Umbilical cord (tissue), 2 donors: Measurements from ENCODE around the genes POLDIP2, BLTP2 and SEZ6.

DNA sequence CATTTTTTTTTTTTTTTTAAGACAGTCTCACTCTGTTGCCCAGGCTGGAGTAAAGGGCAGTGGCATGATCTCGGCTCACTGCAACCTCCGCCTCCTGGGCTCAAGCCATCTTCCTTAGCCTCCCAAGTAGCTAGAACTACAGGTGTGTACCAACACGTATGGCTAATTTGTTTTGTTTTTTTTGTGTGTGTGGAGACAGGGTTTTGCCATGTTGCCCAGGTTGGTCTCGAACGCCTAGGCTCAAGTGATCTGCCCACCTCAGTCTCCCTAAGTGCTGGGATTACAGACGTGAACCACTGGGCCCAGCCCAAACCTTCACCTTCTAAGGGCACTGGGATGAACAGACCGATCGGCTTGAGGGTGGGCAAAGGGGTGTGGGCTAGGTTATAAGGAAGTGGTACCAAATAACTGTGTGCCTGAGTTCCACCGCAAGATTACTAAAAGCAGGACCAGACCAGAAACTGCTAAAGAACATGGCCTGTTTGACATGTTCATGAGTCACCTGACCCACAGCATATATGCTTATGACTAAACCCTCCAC, 8.0 kb downstream of the TMEM97 start:
- RAMPAGE, long total RNA: no peak

- RAMPAGE, long total RNA: no peak
Observed at GRCh38 chr17:28344947-28346035, 9.7 kb downstream of the TNFAIP1 start.

DNA sequence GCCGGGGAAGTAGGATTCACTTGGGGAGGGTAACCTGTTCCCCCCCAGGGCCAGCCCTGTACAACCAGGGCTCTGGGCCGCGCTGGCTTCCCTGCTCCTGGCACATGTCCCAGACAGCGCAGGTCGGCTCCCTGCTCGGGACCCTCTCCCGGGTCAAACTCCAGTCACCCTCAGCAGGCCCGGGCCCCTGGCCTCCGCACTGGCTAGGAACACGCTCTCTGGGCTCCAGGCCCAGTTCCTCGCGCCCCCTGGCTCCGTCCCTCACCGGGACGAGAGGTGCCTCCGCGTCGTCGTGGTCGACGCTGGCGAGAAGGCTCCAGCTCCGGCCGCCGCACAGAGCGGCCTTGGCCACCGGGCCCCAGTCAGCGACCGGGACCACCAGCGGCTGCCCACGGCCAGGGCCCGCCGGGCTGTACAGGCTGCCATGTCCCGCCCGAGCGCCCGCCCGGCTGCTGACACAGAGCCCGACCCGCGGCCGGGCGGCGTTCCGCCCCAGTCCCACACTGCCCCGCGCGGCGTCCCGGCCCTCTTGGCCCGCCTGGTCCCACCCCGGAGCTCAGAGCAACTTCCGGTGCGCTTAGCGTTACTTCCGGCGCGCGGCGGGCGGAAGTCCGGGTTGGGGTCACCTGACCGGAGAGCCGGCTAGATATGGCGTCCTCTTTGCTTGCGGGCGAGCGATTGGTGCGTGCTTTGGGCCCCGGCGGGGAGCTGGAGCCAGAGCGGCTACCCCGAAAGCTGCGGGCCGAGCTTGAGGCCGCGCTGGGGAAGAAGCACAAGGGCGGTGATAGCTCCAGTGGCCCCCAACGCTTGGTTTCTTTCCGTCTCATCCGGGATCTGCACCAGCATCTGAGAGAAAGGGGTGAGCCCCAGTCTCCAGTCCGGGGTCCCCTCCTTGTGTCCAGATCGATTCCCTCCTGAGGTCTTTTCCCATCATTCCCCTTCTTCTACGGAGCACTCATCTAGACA, at the start of gene POLDIP2:
POLDIP2 (minus strand) TSS at position 505 of the 966 bp plus-strand sequence.
- RAMPAGE, long total RNA: no peak

- RAMPAGE, long total RNA: no peak
Observed at GRCh38 chr17:28396379-28397205, 9.4 kb downstream of the SLC46A1 start.

GRCh38 chr17:28403900-28404279, 2.1 kb downstream of the SLC46A1 start:
- RAMPAGE, long total RNA: no peak

DNA sequence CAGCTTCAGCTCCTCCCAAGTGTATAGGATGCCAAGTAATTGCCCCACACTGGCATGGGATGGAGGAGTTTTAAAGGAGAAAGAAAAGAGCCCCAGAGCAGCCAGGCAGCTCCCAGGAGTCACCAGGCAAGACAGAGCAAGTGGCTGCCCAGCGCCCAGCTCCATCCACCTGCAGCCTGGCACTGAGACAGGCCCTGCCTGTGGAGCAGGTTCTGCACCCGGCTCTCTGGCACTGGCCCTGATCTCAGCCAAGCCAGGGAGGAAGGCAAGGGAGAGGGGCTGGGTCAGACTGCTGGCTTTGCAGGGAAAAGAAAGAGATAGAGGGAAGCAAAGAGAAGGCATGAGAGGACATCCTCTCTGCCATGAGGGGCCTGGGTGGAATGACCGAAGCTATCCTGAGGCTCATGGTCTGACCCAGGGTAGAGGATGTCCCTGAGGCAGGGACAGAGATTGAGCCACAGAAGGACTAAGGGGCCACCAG, 21.8 kb downstream of the FOXN1 start:
- RAMPAGE, long total RNA: no peak

GRCh38 chr17:28532887-28533752, 19.3 kb downstream of the UNC119 start:
- RAMPAGE, long total RNA: no peak

DNA sequence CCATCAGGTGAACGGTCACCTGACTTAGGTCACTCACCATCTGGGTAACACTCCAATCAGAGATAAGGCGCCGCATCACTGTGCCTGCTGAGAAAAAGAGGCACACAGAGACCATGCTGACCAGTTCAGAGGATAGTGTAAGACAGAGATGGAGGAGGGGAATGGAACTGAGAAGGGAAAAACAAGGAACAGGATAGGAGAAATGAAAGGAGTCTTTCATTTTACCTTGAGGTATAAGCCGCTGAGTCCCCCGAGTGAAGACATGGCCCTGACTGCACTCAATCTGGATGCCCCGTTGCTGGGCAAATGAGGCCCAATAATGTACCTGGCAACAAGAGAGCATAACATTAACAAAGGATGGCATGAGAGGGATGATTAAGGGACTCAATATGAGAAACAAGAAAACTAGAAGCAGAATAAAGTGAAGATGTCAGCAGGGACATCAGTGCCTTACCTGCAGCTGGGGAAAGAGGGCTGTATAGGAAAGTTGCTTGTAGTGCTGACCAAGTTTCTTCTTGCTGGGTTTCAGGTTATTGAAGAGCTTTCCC, 13.3 kb downstream of the BLTP2 start:
- RAMPAGE, long total RNA: no peak

GRCh38 chr17:28644967-28645252, at the start of gene BLTP2:
BLTP2 (minus strand) TSS chr17:28645158.
- RAMPAGE, long total RNA: no peak

GRCh38 chr17:28675320-28675809, 13.4 kb downstream of the SUPT6H start:
- RAMPAGE, long total RNA: no peak

DNA sequence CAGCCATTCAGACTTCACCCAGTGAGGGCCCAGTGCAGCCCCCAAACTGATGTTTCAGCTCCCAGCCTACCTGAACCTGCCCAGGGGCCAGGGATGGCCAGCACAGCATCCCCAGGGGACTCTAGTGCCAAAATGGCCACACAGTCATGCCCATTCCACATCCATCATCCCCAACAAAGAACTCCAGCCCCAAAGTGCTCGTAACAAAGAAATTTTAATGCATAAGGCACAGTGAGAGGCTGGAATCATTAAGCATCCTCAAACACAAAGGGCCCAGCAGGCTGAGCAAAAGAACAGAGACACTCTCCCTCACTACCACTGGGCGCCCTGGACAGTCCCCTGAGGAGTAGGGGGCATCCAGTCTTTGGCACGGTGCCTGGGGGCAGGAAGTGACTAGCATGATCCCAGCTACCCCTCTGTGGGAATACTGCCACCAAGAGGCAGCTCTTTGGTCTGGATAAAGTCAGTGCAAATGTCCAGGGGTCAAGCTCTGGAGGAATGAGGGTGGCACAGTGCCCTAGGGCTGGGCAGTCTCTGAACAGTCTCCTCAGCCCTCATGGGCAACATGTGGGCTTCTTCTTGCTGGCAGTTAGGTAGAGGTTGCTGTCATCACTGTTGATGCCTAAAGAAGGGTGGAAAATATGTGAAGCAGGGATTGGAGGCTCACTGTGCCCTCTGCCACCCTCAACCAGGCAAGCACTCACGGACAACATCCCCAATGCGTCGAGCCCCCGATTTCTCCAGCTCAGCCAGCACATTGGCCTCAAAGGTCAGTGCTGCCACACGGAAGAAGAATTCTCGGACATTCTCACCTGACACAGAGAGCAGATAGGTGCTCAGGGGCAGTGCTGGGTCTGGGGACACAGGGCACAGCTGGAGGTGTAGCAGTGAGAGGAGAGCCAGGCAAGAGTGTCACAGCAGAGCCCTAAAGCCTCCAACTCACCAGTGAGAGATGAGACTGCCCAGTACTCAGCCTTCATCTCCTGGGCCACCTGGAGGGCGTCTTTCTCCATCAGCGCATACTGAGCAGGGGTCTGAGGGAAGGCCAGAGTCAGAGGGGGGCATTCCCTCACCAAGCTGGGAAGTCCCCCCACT, 2.7 kb upstream of the PROCA1 start:
- RAMPAGE, long total RNA: no peak

DNA sequence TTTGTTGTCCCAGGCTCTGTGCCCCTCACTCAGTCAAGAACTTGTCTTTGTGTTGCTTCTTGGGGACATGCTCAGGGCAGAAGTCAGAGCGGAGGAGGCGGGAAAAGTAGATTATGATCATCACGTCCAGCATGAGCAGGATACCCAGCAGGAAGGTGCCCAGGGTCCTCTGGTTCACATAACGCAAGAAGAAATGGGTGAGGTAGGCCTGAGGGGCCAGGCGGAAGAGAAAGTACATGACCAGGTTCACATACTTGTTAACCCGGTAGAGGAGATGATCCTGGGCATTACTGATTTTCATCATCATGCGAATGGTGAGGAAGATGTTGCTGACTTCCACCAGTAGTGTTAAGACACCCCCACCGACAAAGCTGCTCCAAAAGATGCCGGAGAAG, 1.6 kb downstream of the TLCD1 start:
- RAMPAGE, long total RNA: no peak

GRCh38 chr17:28891493-28892136, 5.9 kb downstream of the FLOT2 start:
- RAMPAGE, long total RNA: no peak

DNA sequence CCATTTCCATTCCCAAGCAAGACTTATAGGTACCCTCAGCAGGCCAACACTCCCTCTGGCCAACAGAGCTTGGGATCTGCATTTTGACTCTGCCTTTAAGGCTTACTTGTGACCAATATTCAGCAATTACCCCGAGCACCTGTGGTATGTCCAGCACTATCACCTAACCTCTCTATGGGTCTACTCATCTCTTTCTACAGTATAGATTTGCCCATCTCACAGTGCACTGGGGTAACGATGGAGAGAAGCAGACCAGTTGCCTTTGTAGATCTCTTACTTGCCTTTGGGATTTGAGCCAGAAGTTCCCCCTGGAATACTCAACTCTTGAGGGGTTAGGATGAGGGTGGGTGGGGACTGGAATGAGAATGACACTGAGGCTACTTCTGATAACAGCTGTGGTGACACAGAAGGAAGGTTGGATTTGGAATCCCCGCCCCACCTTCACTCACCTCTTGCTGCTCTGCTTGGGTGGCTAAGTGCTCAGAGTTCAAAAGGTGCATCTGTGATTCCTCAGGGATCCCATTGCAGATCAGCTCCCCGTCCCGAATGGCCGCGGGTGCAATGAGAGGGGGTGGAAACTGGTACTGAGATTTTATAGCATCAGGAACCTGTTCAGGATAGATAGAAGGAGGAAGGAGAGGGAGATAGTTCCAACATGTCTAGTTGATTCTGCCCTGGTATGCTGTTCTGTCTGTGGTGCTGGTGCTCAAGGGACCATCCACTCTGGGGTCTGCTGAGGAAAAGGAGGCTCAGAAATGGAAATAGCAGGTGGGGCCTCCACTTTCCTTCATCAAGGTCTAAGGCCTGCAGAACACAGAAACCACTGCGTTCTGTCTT, 10.8 kb upstream of the DHRS13 start:
- RAMPAGE, long total RNA: no peak

GRCh38 chr17:28923938-28924538, 21.2 kb upstream of the DHRS13 start:
- RAMPAGE, long total RNA: no peak

GRCh38 chr17:28937183-28938236, 13.8 kb downstream of the PHF12 start:
- RAMPAGE, long total RNA: no peak

DNA sequence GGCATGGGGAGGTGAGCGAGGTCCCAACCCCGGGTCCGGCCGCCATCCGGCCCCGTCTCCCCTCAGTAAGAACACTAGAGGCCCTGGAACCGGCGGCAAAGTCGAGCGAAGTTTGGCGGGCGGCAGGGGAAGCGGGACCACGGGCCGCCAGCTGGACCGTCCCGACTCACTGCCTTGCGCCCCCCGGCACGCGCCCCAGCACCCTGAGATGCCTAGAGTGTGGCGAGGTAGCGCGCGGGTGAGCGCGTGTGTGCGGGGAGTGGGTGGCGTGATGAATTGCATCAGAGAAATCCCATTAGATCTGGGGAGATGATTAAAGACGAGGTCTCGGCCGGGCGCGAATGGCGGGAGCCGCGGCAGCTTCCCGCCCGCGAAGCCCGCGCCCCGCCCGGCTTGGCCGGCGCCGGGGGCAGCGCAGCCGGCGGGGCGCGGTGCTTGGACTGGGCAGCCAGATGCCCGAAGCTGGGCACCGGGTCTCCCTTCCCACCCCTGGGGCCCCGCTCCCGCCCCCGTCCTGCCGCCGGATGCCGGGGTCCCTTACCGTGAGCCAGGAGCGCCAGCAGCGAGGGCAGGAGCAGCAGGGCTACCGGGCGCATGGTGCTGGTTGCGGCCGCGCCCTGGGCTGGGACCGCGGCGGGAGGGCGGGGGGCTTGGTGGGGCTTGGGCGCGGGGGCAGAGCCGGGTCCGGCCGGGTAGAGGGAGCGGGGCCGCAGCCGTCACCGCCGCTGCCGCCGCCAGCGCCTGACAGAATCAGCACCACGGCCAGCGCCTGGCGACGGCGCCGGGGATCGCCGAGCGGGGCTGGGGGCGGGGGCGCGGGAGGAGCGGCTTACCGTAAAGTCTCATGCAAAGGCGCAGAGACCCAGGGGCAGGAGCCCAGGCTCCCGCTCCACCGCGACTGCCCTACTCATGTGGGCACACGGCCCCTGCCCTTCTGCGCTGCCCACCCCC, at the start of gene SEZ6:
SEZ6 (minus strand) TSS at position 760 of the 951 bp plus-strand sequence.
- RAMPAGE, long total RNA: no peak

GRCh38 chr17:29045823-29046145, 2.8 kb downstream of the PIPOX start:
- RAMPAGE, long total RNA: no peak

GRCh38 chr17:29116310-29117024, 63.7 kb downstream of the MYO18A start:
- RAMPAGE, long total RNA: no peak

DNA sequence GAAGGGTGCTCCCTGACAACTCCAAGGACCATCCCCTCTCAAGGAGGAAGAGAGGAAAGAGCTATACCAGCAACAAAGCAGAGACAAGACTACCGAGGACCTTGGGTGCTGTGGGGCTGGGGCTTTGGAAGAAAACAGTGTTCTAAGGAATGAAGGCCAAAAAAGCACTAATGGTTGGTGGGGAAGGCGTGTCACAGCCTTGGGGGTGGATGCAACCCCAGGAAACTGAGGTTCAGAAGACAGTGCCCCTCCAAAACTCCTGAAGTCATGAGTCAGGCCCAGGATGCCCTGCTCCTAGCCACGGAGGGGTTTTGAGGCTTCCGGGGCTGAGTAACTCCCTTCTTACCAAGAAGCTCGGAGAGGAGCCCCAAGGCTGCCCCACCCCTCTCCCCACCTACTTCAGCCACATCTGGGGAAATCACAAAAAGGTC, 40.3 kb downstream of the MYO18A start:
- RAMPAGE, long total RNA: no peak